HTERT-HM (cell line): ENCODE measurements around a stretch of chr9.

DNA sequence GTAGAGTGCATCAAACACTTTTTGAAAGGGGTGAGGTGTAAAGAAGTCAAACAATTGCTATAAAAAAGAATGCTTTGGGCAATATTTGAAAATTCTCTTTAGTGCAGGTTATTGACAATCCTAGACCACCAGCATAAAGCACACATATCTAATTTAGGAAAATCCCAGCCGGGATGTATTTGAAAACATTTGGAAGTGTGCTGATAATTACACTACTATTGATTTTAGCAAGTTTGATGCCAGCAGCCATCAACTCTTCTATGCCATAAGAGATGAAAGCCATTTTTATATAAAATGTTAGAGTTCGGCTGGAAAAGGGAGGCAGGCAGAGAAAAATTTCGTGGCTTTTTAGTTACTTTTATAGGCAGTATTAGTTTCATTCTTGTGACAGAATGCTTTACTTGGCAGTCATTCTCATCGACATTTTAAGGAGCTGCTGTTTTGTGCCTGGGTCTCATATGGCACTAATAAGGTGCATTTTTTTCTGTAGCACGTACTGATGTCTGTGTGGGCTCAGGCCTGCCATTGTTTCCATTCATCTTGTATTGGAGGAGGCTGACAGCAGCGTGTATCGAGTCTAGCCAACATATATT is 285.7 kb downstream of the AOPEP start:
- RRBS, result no CpG with 5 or more reads among the region's 7 CpGs

- RRBS, result no CpG with 5 or more reads among the region's 1 CpG
Measured at GRCh38 chr9:95021189-95021579, 294.7 kb downstream of the AOPEP start.

DNA sequence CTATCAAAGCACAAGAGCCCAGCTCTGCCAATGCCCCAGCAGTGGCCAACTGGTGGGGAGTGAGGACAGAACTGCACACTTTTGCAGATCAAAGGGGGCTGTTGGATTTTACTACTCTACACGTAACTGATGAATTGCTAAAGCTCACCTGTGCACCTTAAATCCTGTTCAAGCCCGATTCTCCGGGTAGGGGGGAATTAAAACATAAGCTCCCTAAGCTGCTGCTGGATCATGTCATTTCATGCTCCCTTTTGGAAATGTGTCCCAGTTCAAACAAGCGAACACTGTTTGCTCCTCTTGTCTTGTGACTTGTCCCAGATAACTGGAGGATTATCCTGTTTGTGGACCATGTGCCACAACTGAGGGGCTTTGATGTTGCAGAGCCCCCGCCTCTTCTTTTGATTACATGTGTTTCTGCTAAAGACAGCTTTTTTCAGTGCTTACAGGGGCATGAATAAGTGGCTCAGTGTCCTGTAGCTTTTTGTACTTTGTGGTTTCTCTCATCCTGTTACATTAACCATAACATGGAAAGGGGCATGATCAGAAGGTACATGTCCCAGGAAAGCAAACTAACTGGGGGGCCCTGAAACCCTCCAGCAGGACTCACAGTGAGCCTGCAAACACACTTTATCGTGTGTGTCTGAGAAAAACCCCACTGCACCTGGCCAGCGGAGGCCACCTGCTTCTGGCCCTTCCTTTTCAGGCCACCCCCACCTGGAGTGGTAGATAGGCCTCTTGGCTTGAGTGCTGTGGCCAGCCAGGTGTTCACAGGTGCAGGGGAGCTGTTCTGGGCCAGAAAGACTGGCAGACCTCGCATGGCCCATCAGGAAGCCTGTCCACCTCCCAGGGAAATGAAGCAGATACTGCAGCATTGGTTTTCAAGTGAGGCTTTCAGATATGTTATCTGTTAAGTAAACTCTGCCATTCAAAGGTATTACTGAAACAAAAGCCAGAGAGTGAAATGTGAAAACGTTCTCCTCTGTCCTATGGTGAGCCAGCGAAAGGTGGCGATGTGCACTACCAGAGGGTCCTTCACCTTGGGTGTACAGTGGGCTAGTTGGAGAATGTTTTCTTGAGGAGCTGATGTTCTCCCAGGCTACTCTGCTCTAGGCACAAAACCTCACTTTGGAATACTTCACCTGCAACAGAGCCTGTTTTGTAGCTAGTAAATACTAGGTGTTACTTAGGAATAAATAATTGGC is 285.6 kb downstream of the FANCC start:
- RRBS, result no CpG with 5 or more reads among the region's 11 CpGs

GRCh38 chr9:95037921-95038261 is 279.6 kb downstream of the FANCC start:
- RRBS, result no CpG with 5 or more reads among the region's 5 CpGs

DNA sequence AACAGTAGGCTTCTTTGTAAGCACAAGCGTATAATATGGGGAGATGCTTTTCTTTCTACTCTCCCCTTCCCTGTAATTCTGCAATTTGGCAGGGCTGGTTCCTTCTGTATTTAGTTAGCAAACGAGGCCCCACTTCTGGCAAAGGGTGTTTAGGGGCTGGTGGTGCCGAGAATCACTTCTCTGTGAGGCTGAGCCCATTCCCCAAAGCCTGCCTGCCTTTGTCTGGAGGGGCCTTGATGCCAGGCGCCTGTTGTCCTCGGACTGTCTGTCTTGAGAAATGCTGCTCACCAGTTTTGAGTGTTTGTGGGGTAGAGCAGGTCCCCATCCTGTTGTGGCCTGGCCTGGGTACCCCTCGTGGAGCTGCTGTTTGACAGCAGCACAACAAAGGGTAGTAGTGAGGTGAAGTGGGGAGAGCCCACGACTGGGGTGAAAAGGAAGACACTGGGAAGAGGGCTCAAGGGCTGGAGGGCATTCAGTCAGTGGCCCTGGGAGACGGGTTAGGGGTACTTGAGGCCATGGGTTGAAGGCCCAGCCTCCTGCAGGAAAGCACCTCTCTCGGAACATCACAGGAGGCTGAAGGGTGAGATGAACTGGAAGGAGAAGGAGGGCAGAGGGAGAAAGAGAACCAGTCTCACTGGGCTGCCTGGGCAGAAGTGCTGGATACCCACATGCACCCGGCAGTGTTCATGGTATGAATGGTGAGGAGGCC is 259.0 kb downstream of the FANCC start:
- RRBS, result no CpG with 5 or more reads among the region's 10 CpGs

- RRBS, result no CpG with 5 or more reads among the region's 12 CpGs
Measured at GRCh38 chr9:95063623-95064286, 253.8 kb downstream of the FANCC start.

GRCh38 chr9:95085700-95087198 is 231.3 kb downstream of the FANCC start:
- RRBS, result 76% methylated on average over 4 of the region's 54 CpGs

DNA sequence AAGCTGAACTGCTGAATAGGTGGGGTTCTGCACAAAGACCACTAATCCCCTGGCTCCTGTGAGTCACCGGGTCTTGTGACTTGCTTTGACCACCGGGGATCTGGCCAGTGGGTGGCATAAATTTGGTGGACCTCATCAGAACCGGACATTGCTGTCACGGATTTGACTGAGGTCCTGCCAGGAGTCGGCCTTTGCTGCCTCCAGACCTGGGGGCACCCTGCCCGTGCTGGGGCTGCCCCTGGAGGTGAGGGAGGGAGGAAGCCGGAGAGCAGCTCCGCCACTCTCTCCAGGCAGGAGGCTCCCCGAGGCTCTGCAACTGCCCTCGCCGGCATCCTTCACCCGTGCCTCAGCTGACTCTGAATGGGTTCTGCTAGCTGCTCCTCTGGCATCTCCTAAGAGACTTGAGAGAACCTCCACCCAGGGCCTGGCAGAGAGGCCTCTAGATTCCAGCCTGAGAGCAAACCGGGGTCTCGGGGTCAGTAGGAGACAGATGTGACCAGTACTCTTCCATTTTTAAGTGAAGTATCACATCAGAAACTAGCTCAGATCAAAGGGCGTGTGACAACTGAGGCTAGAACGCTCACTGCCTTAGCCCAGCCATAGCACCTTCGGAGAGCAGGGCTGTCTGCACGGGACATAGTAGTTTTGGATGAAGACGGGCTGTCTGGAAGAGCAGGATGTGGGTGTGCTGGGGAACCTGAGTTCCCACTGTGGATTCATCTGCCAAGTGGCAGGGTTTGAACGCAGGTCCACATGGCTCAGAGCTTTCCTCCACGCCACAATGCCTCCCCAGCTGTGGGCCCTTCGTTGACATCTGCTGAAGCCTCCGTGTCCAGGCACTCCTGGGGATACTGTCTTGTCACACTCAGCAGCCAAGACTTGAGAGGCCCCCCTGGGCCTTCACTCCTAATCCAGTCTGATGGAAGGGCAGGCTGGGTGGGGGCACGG is 228.5 kb downstream of the FANCC start:
- RRBS, result 42% methylated on average over 7 of the region's 24 CpGs

- RRBS, result 100% methylated on average over 1 of the region's 21 CpGs
Measured at GRCh38 chr9:95102472-95103078, 214.9 kb downstream of the FANCC start.

GRCh38 chr9:95106625-95107926 is 210.4 kb downstream of the FANCC start:
- RRBS, result no CpG with 5 or more reads among the region's 30 CpGs

GRCh38 chr9:95131166-95132028 is 186.1 kb downstream of the FANCC start:
- RRBS, result no CpG with 5 or more reads among the region's 6 CpGs

GRCh38 chr9:95425864-95426567 is 83.0 kb downstream of the PTCH1 start:
- RRBS, result no CpG with 5 or more reads among the region's 13 CpGs

DNA sequence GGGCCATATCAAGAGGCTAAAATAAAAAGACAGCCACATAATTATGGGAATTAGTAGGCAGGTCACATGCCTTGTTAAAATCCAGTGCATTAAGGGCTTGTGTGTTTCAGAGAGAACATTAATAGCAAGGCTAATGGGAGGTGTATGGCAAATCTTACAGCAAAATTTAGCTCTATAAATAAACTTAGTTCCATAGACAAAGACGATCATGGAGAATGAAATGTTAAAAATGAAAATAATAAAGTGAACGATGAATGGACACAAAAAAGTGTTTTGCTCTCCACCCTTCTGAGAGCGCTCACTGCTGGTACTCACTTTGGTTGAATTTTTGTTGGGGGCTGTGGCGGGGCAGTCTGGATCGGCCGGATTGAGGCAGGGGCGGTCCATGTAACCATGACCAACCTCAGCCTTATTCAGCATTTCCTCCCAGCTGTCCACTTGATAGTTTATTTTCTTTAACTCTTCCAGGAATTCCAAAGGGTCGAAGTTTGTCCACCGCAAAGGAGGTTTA is 28.9 kb downstream of the PTCH1 start:
- RRBS, result no CpG with 5 or more reads among the region's 9 CpGs

GRCh38 chr9:95501162-95501701 is 7.8 kb downstream of the PTCH1 start:
- RRBS, result no CpG with 5 or more reads among the region's 2 CpGs

DNA sequence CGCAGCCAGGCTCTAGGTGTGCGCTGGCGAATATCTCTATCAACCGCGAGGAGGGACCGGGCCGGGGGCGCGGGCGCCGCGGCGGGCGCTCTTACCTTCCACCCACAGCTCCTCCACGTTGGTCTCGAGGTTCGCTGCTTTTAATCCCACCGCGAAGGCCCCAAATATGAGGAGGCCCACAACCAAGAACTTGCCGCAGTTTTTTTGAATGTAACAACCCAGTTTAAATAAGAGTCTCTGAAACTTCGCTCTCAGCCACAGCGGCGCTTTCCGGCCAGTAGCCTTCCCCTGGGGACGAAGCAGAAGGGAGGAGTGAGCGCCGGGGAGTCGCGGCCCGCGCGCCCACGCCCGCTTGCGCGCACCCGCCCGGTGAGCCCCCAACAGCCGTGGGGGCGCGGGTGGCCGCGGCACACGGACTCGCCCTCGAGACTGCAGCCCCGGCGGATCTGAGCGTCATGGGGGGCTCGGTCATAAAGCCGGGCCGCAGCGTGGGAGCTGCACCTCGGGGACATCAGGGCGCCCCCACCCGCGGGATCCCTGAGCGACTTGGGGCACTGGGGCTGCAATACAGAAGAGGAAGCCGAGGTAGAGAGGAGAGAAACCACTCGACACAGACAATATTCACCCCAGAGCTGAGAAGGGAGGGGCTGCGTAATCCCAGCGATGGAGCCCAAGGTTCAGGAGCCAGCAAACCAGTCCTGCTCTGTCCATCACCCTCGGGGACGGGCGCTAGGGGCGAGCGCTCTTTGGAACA is 2.6 kb downstream of the PTCH1 start:
- RRBS, result 2% methylated on average over 29 of the region's 67 CpGs

DNA sequence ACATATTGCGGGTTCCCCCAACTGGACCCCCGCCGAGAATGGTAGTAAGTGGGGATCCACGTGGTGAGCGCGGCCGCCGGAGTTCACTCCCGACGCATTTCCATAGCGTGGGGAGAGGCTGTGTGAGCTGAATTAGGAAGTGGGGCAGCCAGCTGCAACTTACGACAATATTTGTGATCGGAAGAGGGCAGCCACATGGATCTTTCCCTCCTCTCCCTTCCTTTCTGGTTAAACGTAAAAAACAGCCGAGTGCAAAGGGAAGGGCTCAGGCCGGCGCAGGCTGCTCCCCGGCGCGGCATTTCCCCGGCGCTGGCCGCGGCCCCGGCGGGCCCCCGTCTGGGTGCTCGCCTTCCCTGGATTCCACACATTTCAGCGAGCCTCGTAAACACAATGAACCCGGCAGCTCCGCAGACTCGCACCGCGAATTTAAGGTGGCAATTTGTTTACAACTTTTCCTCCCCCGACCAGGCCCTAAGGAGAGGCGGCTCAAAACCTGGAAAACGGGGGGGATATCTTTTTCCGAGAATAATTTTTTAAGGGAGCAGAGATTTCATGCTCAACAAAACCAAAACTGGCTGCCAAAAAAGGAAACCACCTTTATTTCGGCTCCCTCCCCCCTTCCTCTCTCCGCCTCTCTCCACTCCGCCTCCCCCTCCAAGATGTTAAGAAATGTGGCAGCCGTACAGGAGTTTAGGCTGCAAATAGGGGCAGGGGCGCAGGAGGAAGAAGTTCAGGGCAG is 1.8 kb downstream of the PTCH1 start:
- RRBS, result 2% methylated on average over 7 of the region's 44 CpGs

DNA sequence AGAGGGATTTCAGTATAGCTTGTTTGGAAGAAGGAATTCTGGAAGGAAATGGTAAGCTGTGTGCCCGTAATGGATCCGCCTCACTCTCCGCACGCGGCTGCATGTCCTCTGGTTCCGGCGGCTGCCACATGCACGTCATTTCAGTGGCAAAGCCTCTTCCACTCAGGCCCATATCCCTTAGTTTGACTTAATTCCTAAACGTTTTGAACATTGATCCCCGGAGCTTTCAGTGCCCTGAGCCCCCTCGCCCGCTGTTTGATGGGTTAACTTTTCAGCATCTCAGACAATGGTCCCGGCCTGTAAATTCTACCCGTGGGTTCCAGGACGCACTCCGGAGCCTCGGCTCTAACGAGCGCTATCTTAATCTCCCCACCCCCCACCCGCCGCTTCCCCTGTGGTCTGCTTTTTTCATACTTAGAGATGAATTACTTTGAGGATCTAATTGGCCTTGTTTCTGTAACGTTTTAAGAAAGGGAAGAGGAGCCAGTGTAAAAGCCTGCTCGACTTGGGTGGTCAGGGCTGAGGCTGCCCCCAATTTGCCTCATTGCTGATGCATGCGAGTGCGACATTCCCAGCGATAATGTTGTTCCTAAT is 3.0 kb upstream of the PTCH1 start:
- RRBS, result 34% methylated on average over 11 of the region's 26 CpGs

- RRBS, result 45% methylated on average over 2 of the region's 12 CpGs
Measured at GRCh38 chr9:95771649-95772090, 103.8 kb upstream of the ERCC6L2 start.

- RRBS, result no CpG with 5 or more reads among the region's 5 CpGs
Measured at GRCh38 chr9:95915433-95916061, 40.1 kb downstream of the ERCC6L2 start.

DNA sequence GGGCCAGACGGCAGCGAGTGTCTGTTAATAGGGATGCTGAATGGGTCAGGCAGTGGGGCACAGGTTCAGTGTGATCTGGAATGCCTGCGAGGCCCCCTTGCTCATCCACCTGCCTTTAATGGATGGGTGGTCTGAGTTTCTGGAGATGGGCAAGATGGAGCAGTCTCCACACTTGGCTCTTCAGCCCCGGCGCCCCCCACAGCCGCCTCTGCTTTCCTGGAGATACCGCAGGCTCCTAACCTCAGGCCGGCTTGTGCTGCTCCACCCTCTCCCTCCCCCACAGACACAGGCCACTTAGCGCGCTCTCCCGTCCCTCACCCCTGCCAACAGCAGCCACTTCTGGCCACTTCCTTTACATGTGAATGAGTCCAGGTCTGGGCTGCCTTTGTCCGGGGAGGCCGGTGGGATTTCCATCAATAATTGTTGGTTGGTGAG is 147.2 kb downstream of the ERCC6L2 start:
- RRBS, result 56% methylated on average over 5 of the region's 13 CpGs